GM23248 (cell line): ENCODE measurements around the genes GOLGA6B and NPTN.

DNA sequence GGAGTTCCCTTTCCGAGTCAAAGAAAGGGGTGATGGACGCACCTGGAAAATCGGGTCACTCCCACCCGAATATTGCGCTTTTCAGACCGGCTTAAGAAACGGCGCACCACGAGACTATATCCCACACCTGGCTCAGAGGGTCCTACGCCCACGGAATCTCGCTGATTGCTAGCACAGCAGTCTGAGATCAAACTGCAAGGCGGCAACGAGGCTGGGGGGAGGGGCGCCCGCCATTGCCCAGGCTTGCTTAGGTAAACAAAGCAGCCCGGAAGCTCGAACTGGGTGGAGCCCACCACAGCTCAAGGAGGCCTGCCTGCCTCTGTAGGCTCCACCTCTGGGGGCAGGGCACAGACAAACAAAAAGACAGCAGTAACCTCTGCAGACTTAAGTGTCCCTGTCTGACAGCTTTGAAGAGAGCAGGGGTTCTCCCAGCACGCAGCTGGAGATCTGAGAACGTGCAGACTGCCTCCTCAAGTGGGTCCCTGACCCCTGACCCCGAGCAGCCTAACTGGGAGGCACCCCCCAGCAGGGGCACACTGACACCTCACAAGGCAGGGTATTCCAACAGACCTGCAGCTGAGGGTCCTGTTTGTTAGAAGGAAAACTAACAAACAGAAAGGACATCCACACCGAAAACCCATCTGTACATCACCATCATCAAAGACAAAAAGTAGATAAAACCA lies 59.2 kb downstream of the THSD4 start:
- RAMPAGE, long total RNA, result no peak

GRCh38 chr15:71341568-71342532 lies 226.6 kb downstream of the THSD4 start:
- RAMPAGE, long total RNA, result start-site peak on the minus strand at chr15:71341740-71341751, 74 and 62 reads in 2 replicates

- RAMPAGE, long total RNA, result no peak
Observed at GRCh38 chr15:71501713-71502079, 308.7 kb upstream of the NR2E3 start.

GRCh38 chr15:71975496-71976202 lies 142.3 kb downstream of the MYO9A start:
- RAMPAGE, long total RNA, result no peak

DNA sequence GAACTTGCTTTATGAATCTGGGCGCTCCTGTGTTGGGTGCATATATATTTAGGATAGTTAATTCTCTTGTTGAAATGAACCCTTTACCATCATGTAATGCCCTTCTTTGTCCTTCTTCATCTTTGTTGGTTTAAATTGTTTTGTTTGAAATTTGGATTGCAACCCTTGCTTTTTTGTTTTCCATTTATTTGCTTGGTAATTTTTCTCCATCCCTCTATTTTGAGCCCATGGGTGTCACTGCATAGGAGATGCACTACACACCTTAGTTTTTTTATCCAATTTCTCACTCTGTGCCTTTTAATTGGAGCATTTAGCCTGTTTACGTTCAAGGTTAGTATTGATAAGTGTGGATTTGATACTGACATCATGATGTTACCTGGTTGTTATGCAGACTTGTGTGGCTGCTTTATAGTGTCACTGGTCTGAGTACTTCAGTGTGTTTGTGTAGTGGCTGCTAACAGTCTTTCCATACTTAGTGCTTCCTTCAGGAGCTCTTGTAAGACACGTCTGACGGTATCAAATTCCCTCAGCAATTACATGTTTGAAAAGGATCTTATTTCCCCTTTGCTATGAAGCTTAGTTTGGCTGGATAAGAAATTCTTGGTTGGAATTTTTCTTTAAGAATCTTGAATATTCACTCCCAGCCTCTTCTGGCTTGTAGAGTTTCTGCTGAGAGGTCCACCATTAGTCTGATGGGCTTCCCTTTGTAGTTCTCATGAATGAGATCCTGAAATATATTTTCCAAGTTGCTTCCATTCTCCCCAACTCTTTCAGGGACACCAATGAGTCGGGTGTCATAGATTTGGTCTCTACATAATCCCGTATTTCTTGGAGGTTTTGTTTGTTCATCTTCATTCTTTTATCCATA lies 33.6 kb downstream of the MYO9A start:
- RAMPAGE, long total RNA, result no peak

- RAMPAGE, long total RNA, result no peak
Observed at GRCh38 chr15:72167857-72168844, 29.4 kb downstream of the GRAMD2A start.

- RAMPAGE, long total RNA, result no peak
Observed at GRCh38 chr15:72203135-72203949, 5.8 kb upstream of the GRAMD2A start.

DNA sequence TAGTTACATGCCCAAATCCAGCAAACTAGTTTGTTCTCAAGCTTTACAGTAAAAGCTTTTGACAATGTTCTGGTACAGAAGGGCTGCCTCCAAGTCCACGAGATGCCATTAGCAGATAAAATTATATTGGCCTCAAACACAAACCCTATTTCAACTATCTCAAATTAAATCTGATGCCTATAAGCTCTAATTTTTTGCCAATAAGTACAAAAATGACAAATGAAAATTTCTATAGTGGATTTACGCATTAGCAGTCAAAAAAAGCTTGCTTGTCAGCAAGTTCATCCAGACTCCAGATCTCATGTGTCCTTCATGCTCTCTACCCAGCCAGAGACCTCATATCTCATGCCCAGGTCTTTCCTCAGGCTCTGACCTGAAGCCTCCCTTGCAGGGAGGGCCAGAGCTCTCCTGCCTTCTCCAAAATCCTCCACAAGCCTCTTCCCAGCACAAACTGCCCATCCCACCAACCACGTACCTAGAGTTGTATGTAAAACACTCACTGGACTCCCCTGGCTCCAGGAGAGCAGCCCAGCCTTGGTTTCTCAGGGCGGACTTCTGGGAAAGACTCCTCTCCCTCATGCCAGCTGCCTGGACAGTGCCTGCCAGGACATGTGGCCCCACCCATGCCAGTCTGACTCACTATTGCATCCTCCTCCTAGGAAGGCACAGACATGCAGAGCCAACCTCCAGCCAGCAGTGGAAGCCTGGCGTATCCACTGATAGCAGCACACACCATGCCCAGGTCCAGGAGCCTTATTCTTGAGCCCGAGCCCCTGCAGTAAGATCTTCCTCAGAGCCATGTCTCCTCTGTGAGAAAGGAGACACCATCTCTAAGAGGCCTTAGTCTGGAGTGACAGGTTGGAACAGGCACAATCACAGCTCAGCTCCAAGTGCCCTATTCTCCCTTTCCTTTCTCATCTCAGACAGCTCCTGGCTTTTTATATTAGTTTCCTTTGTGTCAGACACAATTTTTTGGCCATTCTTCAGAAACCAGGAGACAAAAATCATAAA lies 8.7 kb downstream of the PKM start:
- RAMPAGE, long total RNA, result no peak

DNA sequence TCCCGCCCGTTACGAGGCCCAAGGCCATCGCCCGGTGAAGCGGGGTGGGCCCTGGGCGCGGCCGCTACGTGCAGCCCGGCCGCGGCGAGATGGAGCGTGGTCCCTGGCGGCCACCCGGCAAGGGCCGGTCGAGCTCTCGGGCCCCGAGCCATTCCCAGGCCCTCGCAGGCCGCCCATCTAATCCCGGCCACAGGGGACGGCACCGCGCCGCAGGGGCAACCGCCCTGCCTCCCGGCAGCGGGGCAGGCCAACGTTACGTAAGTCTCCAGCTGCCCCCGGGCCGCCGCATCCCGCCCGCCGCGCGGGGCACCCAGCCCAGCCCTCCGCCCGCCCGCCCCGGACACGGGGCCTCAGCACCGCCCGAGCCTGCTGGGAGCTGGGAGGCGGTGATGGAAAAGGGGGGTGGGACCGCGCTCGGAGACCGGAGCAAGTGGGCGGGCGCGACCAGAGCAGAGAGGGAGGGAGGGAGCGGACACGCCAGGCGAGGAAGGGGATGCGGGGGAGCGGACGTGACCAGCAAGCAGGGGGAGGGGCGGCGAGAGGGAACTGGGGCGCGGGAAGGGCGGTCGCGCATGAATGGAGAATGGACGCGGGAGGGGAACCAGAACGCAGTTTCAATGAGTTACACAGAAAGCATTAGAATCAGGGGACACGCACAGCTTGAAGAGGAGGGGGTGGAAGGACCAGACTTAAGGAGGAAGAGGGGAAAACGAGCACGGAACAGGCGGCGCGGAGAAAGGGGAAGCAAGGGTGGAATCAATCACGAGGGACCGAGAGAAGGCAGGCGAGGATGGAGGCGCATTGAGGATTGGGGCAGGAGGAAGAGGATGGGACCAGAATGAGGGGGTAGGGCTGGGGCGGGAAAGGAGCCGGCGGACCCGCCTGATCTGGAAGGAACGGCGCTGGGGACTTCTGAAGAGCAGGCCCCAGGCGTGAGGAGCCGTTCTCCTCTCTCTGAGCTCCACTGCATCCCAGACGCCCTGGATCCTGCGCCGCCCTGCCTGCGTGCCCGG lies 666 bp downstream of the PKM start:
- RAMPAGE, long total RNA, result no peak

GRCh38 chr15:72476140-72476690 lies 2.1 kb downstream of the ARIH1 start:
- RAMPAGE, long total RNA, result no peak

DNA sequence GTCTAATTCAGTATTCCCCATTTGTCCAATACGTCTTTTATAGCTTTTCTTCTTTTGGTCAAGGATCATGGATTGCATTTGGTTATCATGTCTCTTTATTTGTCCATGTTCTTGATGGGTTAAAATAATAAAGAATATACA lies 21.1 kb downstream of the ARIH1 start:
- RAMPAGE, long total RNA, result no peak

DNA sequence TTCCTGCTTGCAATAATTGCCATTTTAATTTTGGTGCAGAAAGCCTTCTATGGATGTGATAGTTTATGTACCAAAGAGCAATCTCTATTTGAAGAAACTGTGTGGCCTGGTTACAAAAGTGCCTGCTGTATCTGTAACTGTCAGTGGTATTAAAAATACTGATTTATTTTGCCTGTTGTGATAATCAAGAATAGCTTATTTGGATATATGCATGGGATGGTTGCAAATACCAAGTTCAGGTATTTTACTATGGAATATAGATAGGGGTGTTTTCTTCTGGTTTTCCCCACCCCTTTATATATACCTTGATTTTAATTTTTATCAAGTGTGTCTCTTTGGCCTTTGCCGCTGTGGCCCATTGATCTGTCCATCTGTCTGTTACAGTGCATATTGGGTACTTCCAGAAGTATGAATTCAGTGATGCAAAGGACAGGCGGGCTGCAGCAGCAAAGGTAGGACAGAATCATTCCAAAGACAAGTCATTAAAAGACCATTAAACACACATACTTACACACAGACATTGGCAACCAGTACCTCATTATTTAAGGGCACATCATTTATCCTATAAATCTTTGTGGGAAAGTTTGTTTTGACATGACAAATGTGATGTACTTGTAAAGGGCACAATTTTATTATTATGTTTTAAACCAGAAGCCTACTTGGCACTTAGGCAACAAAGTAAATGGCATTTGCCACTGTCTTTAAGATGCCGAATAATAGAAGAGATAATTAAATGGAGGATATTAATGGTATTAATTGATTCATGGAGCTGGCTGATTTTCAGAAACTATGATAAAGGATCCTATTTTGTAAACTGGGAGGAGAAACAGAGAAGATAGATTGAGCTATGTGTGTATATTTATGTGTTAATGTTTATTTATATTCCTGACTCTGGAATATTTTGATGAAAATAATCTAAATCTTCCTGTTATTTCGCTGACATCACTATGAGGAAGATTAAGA lies 22.6 kb downstream of the ARIH1 start:
- RAMPAGE, long total RNA, result no peak

GRCh38 chr15:72654319-72654751 lies at the start of gene GOLGA6B:
TSS of gene GOLGA6B (plus strand) at chr15:72654697.
- RAMPAGE, long total RNA, result no peak

DNA sequence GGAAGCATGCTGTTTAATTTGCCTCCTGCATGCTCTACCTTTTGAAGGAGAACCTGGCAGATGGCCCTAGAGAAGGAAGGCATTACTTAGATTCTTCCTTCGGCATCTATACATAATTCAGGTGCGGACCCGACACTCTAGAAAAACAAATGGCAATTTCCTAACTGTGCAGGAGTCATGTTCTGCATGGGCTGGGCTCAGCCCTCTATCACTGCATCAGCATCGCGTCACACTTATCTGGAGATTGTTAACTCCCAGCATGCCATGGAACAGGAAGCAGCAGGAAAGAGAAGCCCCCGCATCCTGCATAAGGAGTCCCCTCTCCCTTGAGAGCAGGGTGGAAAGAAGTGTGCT lies 41.6 kb upstream of the NEO1 start:
- RAMPAGE, long total RNA, result no peak

- RAMPAGE, long total RNA, result no peak
Observed at GRCh38 chr15:73374777-73375256, 6.1 kb upstream of the HCN4 start.

DNA sequence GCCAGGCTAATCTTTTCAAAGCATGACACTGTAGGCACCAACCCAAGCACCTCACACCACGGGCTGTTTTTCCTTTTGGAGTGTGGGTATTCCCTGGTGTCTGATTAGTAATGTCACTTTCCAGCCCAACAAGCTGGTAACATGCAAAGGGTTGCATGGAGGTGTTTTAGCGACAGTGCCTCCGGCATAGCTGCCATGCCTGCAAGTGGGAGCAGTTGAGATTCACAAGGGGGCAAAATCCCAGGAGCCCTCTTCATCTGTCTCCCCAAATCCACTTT lies 68.3 kb downstream of the NPTN start:
- RAMPAGE, long total RNA, result no peak

DNA sequence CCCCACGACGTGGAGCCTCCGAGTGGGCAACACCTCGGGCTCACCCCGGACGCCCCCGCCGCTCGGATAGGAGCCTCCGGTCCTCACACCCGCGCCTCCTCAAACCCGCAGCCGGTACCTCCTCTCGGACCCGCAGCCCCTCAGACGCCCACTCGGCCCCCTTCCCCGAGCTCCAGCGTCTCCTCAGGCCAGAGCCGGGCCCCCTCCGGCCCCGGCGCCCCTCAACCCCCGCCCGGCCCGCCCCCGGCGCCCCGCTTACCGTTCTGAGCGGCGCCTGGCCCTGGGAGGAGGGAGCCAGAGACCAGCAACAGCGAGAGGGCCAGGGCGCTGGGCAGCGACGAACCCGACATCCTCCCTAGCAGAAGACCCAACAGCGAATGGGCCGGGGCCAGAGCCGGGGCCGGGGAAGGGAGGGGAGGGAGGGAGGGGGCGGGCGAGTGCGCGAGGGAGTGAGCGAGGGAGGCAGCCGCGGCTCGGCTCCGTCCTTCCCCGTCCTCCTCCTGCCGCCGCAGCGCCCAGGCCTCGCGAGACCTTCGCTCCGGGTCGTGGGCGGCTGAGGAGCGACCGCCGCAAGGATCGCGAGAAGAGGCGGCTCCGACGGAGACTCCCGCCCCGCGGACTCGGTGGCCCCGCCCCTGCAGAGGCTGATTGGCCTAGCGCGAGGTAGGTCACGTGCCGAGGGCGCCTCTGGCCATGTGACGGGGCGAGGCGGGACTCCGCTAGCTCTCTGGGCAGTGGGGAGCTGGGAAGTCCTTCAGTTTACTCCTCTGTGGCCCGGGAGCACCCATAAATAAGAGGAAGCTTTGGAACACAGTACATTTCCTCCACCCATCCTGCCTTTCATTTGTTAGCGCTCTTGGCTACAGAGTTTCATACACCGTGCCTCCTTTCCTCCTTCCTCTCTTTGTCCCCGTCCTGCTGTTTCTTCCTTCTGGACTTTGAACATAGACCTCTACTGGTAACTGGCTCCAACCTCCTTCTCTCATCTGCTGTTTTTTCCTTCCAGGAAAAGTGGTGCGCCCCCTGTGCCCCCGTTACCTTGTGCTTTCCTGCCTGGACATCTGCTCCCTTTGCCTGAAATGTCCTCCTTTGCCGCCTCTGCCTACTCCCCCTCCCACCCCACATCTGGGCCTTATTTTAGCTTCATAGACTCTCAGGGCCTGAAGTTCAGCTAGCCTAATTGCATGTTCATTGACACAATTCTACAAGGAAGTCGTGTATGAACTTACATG lies at the start of gene NPTN:
TSS of gene NPTN (minus strand) at position 524 of the 1,232 bp plus-strand sequence.
- RAMPAGE, long total RNA, result start-site peak on the minus strand centred at position 379 of the sequence, 69 bp wide, 1,078 and 1,027 reads in 2 replicates

DNA sequence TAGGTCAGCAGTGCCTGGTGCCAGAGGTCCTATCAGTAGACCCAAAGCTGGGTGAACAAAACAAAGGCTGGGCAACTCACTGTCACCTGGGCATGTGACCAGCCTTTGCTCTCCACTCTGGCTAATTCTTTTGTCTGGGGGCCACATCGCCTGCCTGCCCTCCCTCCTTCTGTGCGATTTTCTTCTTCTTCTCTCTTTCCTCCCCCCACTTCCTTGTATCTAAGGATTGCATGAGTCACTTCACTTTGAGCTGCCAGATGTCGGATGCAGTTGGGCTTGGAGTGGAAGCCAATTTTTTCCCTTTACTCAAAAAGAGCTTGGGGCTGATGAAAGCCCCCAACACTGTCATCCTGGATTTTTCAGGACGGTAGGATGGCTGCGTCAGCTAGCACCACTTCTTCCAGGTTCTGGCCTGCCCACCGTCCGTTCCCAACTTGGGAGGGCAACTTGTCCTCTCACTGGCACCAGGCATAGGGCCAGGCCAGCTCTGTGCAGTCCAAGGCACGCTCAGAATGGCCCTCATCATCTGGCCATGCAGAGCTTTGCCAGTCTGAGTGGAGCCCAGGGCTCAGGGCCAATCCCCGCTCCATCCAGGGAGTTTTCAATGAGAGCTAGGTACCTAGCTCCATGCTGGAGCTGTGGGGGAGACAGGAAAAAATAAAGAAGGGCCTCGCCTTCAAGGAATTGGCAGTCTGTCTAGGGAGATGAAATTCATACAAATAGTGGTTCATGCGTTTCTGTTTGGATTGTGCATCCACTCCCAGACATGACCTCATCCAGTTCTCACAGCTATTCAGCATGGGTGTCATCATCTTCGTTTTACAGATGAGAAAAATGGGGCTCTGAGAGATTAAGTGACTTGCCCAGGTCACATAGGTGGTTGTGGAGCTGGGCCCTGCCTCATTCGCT lies 47.6 kb upstream of the INSYN1 start:
- RAMPAGE, long total RNA, result no peak

- RAMPAGE, long total RNA, result no peak
Observed at GRCh38 chr15:74034607-74035192, 40.2 kb downstream of the PML start.

- RAMPAGE, long total RNA, result no peak
Observed at GRCh38 chr15:74170356-74170925, 3.1 kb upstream of the ISLR start.